Metastatic Liver Carcinoma in the Adrenal Gland (tissue), 2 donors: ENCODE measurements around a stretch of chr7.

- PRO-cap, 2 experiments = no peak in any of the 2 experiments
Observed at GRCh38 chr7:74284930-74285244, 4.3 kb upstream of the CLIP2 start.

GRCh38 chr7:74404864-74405731 lies 48.6 kb upstream of the GTF2IRD1 start:
- PRO-cap, 2 experiments = no peak in any of the 2 experiments

DNA sequence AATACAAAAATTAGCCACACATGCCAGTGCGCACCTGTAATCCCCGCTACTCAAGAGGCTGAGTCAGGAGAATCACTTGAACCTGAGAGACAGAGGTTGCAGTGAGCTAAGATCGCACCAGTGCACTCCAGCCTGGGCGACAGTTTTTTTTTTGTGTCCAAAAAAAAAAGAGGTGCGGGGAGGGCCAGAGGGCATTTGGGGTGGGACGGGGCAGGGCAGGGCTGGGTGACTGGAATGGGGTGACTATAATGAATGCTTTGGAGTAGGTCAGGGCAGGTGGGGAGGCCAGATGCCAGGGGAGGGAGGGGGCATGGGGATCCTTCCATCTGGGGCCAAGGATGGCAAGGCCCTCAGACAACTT lies 23.5 kb downstream of the GTF2IRD1 start:
- PRO-cap, 2 experiments = no peak in any of the 2 experiments

DNA sequence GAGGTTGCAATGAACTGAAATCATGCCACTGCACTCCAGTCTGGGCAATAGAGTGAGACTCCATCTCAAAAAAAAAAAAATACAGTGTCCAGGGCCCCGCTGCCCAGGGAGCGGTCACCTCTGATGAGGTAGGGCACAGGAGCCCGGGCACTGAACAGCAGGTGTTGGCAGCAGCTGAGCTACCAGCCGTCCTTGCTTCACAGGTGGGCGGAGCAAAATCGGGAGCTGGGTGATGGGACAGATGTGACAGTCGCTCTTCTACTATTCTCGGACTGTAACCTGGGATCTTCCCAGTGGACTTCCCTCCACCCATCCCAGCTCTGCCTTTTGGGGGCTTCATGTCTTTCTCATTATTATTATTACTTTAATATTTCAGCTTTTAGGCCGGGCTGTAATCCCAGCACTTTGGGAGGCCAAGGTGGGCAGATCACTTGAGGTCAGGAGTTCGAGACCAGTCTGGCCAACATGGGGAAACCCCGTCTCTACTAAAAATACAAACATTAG lies 49.4 kb downstream of the GTF2IRD1 start:
- PRO-cap, 2 experiments = no peak in any of the 2 experiments

GRCh38 chr7:75030591-75031286 lies 42.9 kb downstream of the RCC1L start:
- PRO-cap, 2 experiments = no peak in any of the 2 experiments

DNA sequence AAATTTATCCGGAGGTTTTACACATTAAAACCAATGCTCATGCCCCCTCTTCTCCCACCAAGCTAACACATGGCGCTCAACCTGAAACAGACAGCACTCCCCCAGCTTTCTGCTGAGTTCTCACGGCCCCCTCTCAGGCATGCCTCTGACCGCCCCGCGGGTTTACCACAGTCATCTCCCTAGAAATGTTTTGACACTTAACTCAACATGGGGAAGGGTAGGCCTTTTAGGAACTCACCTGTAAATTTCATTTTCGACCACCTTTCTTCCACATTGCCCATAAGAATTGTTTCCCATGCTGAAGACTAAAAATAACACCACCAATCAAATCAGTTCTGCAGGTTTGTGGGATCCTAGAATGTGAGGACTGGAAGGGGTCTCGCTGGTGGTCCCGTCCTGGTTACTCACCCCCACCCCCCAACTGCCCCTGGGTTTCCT lies 9.2 kb downstream of the RCC1L start:
- PRO-cap, 2 experiments = no peak in any of the 2 experiments

DNA sequence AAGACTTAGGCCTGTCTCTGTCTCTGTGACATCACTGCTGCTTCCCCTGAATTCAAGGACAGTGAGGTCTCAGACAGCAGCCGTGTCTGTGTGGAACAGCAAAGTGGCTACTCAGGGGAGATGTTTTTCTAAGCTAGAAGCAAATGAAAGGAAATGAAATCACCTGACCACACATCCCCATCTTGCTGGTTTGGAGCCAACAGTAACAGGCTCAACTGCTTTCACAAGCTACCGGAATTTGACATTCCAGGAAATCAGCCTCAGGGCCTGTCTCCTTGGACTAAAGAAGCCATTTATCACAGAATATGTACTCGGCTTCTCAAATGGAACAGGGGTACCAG lies 73.0 kb downstream of the SPDYE5 start:
- PRO-cap, 2 experiments = no peak in any of the 2 experiments

GRCh38 chr7:75795785-75796353 lies 17.7 kb downstream of the CCL24 start:
- PRO-cap, 2 experiments = no peak in any of the 2 experiments

- PRO-cap, 2 experiments = no peak in any of the 2 experiments
Observed at GRCh38 chr7:75819574-75820010, 6.0 kb upstream of the CCL24 start.

DNA sequence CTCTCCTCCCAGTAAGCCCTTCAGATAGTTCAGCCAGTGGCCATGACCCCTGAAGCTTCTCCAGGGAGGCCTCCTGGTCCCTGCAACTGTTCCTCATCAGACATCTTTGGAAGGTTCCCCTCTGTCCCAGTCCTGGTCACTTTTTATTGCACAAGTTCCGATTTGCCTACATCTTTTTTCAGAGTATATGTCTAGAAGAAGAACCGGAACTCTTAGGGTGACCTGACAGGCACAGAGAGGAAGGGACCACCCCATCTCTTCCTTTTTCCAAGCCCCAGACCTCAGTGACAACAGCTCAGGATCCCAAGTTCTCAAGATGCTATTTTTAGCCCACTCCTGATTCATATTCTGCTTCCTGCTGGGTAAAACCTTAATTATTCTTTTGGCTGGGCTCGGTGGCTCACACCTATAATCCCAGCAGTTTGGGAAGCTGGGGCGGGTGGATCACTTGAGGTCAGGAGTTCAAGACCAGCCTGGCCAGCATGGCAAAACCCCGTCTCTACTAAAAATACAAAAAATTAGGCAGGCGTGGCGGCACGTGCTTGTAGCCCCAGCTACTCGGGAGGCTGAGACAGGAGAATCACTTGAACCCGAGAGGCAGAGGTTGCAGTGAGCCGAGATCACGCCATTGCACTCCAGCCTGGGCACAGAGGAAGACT lies 6.4 kb upstream of the RHBDD2 start:
- PRO-cap, 2 experiments = no peak in any of the 2 experiments

DNA sequence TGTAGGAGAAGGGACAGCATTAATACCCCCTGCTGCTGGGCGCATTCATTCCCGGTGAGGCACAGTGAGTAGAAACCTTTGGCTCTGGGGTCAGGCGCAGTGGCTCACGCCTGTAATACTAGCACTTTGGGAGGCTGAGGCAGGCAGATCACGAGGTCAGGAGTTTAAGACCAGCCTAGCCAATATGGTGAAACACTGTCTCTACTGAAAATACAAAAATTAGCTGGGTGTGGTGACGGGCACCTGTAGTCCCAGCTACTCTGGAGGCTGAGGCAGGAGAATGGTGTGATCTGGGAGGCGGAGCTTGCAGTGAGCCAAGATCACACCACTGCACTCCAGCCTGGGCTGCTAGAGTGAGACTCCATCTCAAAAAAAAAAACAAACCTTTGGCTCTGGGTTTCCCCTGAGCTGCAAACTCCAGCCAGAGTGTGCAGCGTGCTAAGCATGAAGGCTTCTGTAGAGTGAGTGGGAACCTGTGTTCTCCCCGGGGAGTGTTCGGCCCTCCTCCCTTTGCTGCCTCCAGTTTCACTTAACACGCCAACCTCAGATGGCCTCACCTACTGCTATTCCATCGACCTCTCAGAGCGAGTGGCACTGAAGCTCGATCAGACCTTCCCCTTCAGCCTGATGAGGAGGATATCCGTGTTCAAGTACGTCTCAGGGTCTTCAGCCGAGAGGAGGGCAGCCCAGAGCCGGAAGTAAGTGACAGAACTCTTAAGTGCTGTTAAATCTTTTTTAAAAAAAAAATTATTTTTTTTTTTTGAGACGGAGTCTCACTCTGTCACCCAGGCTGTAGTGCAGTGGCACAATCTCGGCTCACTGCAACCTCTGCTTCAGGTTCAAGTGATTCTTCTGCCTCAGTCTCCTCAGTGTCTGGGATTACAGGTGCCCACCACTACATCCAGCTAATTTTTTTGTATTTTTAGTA lies 4.6 kb downstream of the RHBDD2 start:
- PRO-cap, 2 experiments = no peak in any of the 2 experiments

GRCh38 chr7:75899665-75899916 lies 15.4 kb upstream of the POR start:
- PRO-cap, 2 experiments = no peak in any of the 2 experiments

- PRO-cap, 2 experiments = no peak in any of the 2 experiments
Observed at GRCh38 chr7:75915381-75916509, 790 bp downstream of the POR start.

DNA sequence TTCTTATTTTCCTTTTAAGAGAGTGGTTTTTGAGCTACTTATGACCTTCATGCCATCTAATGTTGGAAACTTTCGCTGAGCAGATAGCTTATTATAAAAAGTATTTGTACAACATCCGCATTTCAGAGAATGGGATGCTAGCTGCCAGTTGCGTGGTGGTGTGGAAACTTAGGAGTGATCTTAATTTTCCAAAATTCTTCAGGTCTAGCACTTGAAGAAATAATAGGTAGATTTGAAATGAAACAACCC lies 1.5 kb downstream of the POR start:
- PRO-cap, 2 experiments = no peak in any of the 2 experiments

DNA sequence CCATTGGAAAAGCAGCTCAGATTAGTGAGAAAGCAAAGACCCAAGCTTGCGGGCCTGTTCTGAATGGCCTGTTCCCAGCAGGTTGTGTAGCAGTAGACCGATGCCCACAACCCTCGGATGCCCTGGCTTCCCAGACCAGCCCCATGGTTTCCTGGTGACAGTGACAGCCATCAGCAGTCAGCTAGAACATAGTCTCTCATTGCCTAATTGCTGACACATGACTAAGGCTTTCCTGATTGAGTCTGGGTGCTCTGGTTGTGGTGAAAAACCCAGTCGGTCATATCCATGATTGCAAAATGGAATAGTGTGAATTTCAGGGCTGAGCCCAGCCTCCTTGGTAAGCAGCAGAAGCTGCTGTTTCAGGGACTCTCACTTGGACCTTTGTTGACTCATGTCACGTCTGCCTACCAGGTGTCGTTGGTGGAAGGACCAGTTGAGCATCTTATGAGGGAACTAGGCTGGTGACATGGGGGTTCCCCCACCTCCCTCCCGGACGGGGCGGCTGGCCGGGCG lies 36.5 kb downstream of the POR start:
- PRO-cap, 2 experiments = peak in 1 of 2 experiments; most common plus-strand start position 226 of the sequence (in 1); most common minus-strand start position 108 of the sequence (in 1)

GRCh38 chr7:75967483-75968087 lies 26.8 kb downstream of the TMEM120A start:
- PRO-cap, 2 experiments = no peak in any of the 2 experiments

DNA sequence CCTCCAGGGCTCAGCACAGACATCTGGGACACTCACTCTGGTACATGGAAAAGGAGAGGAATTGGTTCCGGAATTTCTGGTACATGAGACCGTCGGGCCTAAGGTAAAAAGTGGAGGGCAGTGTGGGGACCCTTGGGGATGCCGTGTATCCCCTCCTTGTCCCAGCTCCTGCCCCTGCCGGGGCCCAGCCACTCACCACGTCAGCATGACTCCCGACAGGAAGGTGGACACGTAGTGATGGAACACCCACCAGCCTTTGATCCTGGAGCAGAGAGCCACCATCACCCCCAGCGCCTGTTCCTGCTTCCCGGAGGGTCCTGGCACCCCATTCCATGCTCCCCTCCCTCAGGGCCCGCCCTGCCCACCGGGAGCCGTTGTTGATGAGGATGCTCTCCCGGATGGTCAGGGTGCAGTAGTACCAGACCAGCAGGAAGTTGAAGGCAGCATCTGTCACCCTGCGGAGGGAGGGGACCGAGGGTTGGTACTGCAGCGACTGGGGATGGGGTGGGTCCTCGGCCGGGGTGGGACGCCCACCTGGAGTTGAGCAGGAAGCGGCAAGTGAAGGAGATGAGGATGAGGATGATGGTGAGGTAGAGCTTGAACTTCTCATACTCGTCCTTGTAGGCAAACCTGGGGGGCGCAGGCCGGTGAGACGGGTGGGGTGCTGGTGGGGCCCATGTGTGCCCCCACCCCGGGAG lies 6.4 kb downstream of the TMEM120A start:
- PRO-cap, 2 experiments = no peak in any of the 2 experiments

DNA sequence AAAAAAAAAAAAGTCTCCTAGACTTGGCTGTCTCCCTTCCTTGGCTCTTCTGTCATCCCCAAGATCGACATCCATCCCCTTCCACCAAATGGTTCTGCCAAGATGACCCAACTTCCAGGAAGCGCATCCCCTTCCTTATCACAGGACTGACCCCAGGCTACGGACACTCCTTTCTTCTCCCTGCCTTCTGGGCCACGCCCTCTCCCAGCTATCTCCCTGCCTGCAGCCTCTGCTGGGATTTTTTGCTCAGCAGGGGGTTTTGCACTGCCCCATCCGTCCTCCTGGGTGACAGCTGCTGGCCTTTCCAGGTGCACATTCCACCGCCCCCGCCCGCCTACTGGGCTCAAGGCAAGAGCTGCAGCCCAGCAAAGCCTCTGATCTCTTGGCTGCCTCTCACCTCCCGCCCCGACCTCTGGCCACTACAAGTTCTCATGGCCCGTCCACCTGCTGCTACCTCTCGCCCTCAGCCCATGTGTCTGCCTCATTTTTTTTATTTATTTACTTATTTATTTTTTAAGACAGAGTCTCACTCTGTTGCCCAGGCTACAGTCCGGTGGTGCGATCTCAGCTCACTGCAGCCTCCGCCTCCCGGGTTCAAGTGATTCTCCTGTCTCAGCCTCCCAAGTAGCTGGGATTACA lies 3.4 kb downstream of the TMEM120A start:
- PRO-cap, 2 experiments = no peak in any of the 2 experiments

GRCh38 chr7:76048204-76049203 lies 598 bp downstream of the MDH2 start:
- PRO-cap, 2 experiments = no peak in any of the 2 experiments

GRCh38 chr7:76049257-76049883 lies 1.5 kb downstream of the MDH2 start:
- PRO-cap, 2 experiments = no peak in any of the 2 experiments